Jejunum (tissue), 1 donor: Measurements from ENCODE around the genes PIK3C2A, OTOG, SAA4 and TMEM86A.

DNA sequence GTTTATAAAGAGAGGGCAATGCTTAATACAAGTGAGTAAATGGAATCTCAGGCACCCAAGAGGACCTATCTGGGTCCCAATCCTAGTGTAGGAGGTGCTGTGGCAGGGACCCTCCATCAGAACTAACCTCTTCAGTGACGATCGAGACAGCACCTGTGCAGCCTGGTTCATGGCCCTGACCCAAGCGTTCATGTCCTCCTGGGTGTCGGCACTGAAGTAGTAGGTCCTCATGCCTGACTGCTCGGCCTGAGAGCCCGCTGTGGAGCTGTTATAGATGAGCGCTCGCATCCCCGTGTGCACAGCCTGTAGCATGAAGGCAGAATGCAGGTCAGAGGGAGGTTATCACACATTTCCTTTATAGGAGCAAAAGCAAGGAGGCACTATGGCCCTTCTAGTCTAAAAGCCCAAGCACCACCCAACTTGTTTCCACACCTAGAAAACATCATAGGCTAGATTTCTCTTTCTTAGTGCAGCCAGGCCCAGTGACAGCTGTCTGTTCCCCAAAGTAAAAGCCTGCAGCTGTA, 103.0 kb downstream of the C11orf58 start:
- PRO-cap, result no peak

DNA sequence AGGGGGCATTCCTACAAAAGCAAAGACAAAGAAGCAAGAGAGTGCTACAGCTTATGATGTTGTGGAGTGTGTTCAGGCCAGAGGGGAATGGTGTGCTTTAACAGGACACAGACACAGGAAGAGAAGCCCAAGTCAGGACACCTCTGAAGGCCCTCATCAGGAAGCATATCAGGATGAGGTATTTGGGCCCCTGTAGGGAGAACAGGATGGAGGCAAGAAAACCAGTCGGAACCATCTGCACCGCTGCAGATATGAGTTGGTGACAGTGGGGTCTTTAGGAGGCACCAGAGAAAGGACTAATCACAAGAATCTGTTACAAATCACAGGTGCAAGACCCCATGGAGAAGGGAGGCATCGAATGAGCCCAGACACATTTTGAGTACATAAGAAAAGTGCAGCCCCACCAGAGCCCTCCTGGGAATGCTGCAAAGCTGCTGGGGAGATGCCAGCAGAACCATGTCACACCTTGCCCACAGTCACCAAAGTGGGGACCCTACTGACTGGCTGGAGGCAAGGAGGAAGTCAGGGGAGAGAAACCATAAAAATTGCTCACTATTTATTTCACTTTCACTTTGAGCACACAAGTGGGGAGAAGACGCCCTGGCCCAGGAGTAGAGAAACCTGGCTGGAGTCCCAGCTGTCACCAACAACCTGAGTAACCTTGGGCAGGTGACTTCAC, 28.0 kb downstream of the PLEKHA7 start:
- PRO-cap, result no peak

- PRO-cap, result no peak
These were observed 2.5 kb downstream of the RPS13 start for GRCh38 chr11:17075026-17075270.

DNA sequence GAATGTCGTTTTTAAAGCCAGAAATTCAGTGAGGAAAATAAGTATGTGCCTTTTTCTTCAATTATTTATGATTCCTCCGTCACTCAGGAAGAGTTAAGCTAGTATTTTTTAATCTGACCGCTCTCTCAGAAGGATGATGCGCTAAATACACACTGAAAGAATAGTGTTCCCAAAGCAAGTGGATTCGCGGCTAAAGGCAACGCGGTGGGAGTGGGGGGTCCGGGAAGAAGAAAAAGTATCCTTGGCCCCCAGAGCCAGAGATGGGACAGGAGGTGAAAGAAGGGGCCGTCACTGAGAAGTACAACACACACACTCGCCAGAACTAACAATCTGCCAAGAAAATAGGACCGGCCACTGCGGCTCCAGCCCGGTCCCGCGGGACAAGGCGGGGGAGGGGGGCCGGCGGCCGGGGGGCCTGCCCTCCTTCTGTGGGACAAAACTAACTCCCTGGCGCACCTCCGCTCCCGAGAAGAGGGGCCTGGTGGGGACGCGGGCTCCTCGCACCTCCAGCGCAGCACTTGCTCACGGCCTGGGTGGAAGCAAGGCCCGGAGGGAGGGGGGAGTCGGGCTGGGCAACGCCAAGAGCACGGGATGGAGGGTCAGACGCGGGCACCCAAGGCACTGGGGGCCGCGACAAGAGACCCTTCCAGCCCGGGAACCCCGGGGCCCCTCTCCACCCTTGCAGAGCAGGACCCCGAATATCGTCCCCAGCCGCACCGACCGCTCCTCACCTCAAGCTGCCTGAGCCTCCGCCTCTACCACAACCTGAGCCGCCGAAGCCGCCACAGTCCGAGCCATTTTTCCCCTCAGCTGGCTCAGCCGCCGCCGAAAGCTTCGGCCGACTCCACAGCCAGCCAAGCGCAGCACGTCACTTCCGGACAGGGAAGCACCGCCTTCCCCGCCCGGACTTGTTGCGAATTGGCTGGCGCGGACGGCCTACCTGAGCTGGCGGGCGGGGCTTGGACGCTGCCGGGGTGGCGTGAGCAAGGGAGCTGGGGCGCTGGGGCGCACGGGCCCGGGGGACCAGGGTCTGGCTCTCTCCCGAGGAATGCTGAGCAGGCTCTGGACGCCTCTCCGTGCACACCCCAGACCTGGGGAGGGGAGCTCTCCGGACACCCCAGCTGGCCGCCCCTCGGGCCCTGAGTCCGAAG, at the start of gene PIK3C2A:
PIK3C2A (minus strand) TSS at position 870 of the 1,151 bp plus-strand sequence.
- PRO-cap, result bidirectional peak, plus-strand start at position 602 of the sequence, minus-strand start at position 508 of the sequence; bidirectional peak, plus-strand start at position 966 of the sequence, minus-strand start at position 855 of the sequence

DNA sequence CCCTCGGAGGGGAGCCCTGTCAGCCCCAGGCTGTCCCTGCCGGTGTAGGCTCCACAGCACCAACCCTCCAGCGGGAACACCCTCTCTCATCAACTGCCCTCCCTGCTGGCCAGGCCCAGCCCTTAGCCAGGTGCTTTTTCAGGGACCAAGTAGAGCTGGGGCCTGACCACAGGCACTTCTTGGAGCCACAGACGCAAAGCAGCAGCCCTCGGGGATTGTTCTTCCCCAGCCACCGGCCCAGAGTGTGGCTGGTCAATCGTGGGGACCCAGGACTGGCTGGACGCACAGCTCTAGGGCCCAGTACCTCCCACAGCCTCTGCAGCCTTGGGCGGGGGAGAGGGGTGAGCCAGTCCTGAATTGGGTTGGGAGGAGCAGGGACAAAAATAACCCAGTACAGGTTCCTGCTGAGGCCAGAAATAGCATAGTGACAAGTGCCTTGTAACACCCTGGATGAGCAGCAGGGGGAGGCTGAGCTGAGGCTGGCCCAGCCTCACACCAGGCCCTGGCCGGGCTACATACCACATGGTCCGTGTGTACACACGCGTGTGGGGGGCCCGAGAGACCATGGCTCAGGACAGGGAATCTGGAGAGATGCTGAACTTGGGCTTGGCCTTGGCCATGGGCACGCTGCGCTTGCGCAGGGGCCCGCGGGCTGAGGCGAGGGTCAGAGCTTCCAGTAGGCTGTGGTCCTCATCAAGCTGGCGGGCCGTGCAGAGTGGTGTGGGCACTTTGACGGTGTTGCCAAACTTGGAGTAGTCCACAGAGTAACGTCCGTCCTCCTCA, 1.9 kb downstream of the KCNJ11 start:
- PRO-cap, result no peak

GRCh38 chr11:17414073-17414676, 25.7 kb upstream of the KCNJ11 start:
- PRO-cap, result no peak

GRCh38 chr11:17430921-17431647, 42.6 kb upstream of the KCNJ11 start:
- PRO-cap, result no peak

GRCh38 chr11:17542836-17543472, 1.3 kb downstream of the USH1C start:
- PRO-cap, result unidirectional peak, plus-strand start at chr11:17543276

- PRO-cap, result bidirectional peak, plus-strand start at chr11:17543809, minus-strand start at chr11:17543719
These were observed 657 bp downstream of the USH1C start for GRCh38 chr11:17543473-17544045.

DNA sequence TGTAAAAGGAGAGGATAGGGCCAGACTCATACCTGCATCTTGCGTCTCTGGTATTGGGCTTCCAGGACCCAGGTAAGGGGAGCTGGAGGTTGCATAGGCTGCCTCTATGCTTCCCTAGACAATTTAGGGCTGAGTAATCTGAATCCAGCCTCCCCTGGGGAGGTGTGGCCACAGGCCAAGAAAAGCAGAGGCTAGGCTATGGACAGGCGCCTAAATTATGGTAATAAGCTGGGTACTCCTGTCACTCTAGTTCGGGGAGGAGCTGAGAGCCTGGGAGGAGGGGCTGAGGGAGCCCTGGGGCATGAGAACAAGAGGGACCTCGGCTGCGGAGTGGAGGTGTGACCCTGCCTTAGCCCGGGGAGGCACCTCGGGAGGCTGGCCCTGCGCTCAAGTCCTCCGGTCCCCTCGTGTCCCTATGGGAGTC, at the start of gene OTOG:
OTOG (plus strand) TSS at position 302 of the 424 bp plus-strand sequence.
- PRO-cap, result no peak

DNA sequence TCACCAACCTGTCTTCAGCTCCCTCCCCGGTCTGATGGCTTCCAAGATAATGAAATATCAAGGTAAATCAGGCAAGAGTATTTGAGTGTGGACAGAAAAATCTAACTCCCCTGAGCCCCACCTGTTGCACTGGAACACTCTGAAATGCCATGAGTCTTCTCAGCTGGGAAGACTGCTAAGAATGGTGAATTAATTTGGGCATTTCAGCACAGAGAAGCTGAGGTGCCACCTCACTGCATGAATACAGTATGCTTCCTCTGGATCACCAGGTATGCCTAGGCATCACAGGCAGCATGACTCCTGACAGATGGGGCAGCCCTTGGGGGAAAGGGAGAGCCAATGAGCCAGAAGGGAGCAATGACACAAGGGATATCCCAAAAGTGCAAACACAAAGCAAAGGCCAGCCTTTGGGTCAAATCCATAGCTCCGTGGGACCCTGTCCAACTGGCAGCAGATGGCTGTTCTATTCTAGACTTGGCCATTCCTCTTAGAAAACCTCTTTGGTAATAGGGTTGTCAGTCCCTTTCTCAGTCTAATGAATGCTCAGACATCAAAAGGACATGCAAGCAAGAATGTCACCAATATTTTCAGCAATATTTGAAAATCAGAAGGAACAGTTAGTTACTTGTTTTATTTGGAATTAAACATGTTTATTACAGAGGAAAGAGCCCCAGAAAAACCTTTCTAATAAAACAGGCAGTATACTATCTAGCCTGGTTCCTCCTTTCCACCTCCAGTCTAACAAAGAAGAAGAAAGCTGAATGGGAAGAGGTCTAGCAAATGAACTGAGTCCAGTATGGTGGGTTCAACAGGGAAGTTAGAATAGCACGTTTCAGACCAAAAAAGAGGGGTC, 73.3 kb downstream of the SERGEF start:
- PRO-cap, result no peak

DNA sequence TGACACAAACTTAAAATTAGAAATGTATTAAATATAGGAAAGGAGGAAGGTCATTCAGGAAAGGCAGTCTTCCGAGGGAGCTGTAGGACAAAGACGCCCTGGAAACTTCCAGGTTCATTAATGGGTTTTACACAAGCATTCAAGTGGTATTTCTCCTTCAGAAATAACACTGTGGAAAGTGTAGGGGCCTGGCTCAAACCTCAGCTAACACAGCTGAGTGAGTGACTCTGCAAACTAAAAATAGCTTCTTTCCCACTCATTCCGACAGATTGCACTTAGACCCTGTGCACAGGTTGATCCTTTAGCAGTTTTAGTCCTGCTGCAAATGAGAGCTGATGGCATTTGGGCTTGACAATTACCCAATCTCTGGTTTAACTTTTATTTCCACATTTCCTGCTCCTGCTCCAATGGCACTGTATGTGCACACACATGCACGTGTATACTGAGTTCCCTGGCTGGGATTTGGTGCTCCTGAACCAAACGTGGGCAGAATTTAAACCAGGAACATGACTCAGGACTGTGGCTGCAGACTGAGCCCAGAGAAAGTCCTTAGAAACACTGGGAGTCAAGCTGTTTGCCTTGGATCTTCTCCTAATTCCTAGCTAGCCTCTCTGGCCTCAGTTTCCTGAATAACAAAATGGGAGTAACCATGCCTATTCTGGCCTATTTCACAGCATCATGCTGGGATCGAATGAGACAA, 58.4 kb downstream of the SERGEF start:
- PRO-cap, result no peak

DNA sequence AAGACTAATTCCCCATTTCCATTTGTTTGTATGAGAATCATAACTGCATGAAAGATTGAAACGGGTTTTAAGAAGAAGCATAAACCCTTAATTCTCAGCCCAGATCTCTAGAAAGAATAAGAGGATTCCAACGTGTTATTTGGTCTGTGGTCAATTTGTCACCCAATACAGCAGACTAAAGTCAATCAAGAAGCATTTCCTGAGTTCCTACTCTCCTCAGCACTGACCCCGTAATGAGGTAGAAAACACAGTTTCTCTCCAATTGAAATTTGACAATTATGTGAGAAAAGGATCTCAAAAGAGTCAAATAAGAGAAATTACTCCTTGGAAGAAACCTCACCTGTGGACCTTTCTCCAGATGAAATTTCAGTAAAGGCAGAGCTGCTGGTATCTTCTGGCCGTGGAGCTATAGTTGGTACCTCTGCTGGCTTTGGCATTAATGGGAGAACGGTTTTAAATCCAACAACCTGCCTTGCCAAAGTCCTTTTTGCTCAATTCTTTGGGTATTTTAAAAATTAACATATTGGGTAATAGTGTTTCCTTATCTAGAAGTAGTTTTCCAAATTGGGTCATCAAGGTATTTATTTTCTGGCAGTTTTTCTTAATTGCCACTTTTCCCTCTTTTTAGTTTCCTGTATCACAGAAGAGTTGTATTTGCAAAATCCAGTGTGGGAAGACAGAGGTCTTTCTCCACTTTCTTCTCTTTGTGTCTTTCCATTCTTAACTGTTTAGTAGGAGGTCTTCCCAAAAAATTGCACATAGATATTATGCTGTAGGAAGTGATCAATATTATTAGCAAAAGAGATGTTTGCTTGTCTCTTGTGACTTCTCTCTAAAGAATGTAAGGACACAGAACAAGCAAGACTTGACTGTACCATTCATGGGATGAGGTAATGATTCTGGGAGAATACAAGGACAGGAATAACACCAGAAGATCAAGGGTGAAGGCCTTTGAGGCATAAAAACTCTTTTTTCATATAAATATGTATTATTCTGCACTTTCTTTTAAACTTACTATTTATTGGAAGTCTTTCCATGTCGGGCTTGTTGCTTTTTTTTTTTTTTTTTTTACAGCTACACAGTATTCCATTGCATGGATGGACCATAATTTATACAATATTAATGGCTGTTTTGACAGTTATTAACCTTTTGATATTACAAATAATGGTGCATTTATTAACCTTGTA, at the start of gene SAA4:
SAA4 (minus strand) TSS at position 426 of the 1,187 bp plus-strand sequence.
- PRO-cap, result no peak

DNA sequence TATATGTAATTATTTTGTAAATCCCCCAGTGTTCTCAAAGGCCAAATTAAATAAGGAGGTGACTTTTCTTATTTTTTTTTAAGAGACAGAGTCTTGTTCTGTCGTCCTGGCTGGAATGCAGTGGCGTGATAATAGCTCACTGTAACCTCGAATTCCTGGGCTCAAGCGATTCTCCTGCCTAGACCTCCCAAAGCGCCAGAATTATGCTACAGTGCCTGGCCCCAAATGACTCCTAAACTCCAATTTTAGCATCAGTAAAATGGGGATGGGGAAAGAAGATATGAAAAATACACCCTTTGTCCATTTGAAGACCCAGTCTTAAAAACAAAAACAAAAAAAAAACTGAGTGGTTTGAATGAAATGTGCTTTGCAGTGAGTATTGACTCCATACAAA, 863 bp downstream of the GTF2H1 start:
- PRO-cap, result no peak

GRCh38 chr11:18335373-18336087, 13.2 kb downstream of the GTF2H1 start:
- PRO-cap, result no peak

- PRO-cap, result no peak
These were observed 8.4 kb downstream of the LDHA start for GRCh38 chr11:18402735-18403202.

- PRO-cap, result bidirectional peak, plus-strand start at chr11:18698758, minus-strand start at chr11:18698543
These were observed at the start of gene TMEM86A for GRCh38 chr11:18698340-18699562. TSS of gene TMEM86A (plus strand) at chr11:18698779.

DNA sequence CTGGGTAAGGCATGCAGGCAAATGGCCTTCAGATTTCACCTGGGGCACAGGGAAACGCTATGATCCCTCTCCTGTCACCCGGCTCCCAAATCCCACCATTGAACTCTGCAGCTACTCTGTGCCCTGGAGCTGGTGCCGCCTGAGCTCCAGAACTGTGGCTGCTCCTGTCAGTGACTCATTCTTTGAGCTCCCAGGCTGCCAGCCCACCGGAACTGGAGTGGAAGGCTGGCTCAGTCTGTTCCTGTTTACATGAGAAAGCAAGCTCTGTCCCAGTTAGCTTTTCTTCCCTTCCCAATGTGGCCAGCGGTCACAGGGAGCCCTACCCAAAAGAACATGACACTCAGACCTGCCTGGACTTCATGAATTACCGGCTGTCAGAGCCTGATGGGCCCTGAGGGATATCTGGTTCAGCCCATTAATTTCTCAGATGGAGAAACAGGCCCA, 23.7 kb upstream of the IGSF22 start:
- PRO-cap, result no peak

GRCh38 chr11:18843787-18844013, 52.1 kb upstream of the PTPN5 start:
- PRO-cap, result no peak

DNA sequence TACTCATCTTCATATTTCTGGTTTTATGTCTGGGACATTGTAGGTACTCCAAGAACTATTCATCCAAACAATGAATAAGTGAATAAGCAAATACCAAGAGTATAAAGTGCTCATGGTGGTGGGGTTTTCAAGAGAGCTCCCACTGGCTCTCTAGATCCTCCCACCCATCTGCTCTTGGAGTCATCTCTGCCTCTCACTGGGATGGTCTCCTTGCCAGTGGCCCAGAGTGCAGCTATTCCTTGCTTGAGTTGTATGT, 126.6 kb upstream of the E2F8 start:
- PRO-cap, result no peak